Mammary microvascular endothelial cell (primary cell): Measurements from ENCODE around the genes TINAG and BMP5.

DNA sequence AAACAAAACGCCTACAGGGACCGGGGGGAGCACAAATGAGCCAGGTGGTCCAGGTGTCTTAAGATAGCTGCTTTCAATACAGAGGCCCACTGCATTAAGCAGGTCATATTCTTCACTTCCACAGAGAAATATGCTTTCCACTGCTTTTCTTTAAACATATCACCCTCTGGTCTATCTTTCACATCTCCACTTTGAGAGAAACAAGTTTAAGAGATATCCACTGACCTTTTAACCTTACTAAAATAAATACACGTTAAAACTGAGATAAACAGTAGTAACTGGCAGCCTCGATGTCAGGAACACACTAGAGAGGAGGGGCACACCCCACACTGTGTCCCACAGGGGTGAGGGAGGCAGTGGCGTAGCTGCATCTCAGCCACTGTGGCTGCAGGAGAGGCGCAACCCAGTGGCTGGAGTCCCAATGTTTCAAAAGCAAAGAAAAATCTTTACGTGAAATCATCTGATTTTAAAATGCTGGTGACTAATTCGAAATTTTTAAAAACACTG, 54.9 kb downstream of the TRAM2 start:
- RAMPAGE, long total RNA, result no peak

DNA sequence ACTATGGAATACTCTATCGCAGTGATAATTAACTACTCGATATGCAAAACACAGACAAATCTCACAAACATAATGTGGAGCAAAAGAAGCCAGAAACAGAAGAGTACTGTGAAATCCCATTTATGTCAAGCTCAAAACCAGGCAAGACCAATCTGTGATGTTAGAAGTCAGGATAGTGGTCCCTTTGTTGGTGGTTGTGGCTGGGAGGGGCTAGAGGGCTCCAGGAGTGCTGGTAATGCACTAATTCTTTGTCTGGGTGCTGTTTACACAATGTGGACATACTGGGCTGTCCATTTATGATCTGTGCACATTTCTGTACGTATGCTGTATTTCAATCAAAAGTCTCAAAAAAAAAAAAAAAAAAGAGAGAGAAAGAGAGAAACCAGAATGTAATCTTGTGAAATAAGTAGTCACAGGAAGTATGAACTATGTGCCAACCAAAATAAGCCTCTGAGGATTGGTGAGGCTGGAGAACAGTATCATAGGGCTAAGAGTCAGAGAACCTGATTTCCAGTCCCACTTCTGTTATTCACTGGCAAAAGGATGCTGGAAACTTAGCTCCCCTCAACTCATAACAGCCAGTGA, 19.5 kb upstream of the TRAM2 start:
- RAMPAGE, long total RNA, result no peak

GRCh38 chr6:53240736-53241193, 92.1 kb upstream of the GCM1 start:
- RAMPAGE, long total RNA, result no peak

DNA sequence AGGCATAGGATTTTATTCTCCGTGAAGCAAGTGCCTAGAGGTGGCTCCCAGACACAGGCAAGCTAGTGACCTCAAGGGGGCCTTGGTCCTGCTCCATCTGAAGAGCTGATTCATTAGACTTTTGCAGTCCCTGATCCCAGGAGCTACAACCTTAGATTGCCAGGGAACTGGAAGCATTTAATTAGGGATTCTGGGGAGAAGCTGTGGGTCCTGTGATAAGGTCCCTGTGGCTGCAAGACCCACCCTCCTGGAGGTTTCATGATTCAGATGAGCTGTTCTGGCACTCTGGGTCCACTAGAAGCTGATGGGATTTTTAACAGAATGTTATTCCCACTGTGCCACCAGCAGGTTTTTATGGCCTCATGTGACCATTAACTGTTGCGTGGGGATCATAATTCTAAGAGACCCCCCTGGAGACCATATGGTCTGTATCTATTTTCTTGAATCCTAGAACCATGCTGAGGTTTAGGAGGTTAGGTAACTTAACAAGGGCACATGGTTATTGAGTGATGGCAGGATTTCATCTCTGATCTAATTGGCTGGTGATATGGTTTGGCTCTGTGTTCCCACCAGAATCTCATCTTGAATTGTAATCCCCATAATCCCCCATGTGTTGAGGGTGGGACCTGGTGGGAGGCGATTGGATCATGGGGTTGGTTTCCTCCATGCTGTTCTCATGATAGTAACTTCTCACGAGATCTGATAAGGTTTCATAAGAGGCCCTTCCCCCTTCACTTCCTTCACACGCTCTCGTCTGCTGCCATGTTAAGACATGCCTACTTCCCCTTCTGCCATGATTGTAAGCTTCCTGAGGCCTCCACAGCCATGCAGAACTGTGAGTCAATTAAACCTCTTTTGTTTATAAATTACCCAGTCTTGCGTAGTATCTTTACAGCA, 90.3 kb downstream of the ELOVL5 start:
- RAMPAGE, long total RNA, result no peak

- RAMPAGE, long total RNA, result no peak
Observed at GRCh38 chr6:53306529-53307831, 41.8 kb downstream of the ELOVL5 start.

GRCh38 chr6:53361416-53362235, 12.9 kb upstream of the ELOVL5 start:
- RAMPAGE, long total RNA, result no peak

GRCh38 chr6:53465934-53466557, 78.9 kb downstream of the GCLC start:
- RAMPAGE, long total RNA, result no peak

- RAMPAGE, long total RNA, result no peak
Observed at GRCh38 chr6:53532099-53532827, 12.6 kb downstream of the GCLC start.

- RAMPAGE, long total RNA, result no peak
Observed at GRCh38 chr6:53541890-53542286, 3.0 kb downstream of the GCLC start.

GRCh38 chr6:53614123-53614630, 51.4 kb downstream of the KLHL31 start:
- RAMPAGE, long total RNA, result no peak

GRCh38 chr6:53647602-53647801, 18.1 kb downstream of the KLHL31 start:
- RAMPAGE, long total RNA, result no peak

DNA sequence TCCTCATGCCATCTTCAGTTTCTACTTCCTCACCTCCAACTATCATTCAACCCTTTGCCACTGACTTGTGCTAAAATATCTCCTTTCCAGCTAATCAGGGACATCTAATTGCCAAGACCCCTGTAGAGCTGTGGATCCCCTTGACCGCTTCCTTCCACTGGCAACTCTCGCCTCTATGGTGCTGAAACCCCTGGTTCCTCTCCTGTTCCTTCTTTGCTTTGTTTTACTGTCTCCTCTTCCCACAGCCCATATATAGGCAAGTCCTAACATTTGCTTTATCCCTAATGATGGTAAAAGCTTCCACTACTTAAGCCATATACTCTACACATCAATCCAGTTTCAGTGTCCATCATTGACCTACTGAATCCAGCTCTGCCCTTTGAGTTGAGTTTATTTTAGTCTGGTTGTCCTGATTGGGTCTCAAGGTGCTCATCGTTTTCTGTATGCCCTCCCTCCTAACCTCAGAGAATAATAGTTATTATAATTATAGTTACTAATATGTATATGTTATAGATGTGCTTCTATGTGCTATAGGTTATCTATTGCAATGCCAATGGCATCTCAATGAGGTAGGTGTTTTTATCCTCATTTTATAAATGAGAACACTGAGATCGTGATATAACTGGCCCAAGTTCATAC, 28.6 kb upstream of the LRRC1 start:
- RAMPAGE, long total RNA, result no peak

DNA sequence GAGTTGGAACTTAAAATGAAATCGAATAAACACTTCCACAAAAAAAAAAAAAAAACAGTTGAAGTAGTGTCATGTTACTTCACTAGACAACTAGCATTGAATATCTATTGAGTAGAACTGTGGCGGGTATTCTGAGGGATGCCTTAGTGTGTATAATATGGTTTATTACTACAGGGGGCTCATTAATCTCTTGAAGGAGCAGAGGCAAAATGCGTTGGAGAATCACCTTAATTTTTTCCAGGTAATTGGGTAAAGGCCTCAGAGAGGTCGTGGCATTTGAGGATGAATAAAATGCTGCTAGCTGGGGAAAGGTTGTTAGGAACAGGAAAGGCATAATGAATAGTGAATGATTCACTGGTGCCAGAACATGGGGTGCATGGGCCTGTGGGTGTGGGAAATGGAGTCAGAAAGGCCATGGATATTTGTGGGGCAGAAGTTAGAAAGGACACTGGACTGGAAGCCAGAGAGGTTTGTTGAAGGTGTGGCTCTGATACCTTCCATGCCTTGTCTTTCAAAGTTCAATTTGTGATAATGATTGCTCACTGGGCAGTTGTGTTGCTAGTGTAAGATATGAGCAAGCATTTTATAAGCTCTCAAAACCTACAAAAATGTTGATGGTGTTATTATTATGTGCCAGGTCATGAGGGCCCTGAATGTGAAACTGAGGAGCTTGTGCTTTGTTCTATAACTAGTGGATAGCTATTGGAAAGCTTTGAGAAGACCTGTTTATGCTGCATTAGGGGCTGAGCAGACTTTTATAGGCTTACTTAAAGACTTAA, 32.7 kb downstream of the LRRC1 start:
- RAMPAGE, long total RNA, result no peak

GRCh38 chr6:53829580-53830100, 34.8 kb downstream of the LRRC1 start:
- RAMPAGE, long total RNA, result no peak

DNA sequence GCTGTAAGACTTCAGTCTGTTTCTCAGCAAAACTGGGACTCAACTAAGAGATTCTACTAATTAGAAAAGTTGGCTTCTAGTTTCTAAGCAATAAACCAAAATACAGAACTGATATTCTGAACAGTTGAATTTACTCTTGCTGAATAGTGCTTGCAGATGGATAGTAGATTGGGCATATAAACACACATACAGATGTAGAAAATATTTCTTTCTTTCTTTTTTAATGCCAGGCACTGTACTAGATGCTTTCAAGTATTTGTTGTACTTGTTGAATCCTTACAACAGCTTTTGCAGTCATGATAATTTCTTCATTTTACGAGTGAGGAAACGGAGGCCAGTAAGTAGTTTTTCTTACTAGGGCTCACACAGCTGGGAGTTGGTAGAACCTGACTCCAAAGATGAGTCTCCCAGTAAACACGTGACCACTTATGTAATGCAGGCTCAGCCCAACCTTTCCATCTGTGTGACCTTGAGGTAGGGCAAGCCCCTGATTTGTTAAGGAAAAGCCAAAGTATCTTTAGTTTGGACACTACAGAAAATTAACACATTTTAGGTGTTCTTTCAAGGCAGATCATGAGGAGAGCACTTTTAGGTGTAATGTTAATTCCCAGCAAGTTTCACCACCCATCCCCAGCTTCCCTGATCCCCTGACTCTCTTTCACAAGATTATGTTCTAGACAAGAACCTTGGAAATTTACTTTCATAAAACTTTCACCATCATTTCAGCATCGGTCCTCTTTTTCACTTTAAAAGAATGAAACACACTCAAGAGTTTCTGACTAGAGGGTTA, 111.2 kb downstream of the LRRC1 start:
- RAMPAGE, long total RNA, result no peak

DNA sequence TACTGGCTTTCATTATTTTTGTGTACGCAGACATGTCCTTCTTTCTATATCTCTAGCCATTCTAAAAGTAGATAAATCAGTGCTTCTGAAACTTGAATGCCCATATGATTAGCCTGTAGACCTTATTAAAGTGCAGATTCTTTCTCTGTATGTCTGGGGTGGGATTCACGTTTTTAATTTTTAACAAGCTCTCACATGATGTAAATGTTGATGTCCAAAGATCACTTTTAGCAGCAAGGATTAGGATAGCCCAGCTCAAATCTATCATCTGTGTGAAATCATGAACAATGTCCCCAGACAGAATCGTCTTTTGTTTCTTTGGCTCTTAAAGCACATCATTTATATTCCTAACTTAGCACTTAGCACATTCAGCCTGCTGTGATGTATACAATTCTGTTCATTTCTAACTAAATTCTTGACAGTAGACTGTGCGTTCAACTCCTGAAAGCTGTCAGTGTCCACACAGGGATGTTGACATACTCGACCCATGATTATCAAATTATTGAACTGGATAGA, 102.2 kb upstream of the MLIP start:
- RAMPAGE, long total RNA, result no peak

DNA sequence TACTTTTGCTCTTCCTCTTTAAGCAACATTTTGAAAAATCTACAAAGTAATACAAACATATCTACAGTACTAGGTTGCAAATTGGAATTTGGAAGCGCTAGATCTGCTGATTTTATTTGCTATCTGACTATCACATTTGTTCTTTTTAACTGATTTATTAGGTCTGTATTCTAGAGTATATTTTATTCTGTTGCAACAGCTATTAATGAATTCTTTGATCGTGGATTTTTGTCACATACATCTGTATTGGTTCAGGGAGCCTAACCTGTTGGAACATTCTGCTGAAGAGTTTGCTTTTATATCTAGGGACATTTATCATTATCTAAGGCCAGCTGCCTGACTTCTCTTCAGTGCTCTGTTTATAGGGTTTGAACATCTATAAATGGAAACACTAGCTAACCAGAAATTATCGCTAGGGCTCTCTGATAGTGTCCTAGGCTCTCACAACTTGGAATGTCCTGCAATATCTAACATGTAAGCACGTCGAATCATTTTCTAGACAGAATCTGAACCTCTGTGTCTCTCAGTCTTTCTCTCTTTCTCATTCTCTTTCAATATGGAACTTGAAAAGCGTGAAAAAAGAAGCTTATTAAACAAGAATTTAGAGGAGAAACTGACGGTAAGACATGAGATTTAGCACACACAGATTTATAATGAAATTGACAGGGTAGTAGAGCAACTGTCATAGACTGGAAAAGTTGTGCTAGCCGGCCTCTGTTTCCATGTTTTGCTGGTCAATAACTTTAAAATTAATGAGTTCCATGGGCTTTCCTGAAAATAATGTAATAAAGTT, 92.6 kb upstream of the MLIP start:
- RAMPAGE, long total RNA, result no peak

DNA sequence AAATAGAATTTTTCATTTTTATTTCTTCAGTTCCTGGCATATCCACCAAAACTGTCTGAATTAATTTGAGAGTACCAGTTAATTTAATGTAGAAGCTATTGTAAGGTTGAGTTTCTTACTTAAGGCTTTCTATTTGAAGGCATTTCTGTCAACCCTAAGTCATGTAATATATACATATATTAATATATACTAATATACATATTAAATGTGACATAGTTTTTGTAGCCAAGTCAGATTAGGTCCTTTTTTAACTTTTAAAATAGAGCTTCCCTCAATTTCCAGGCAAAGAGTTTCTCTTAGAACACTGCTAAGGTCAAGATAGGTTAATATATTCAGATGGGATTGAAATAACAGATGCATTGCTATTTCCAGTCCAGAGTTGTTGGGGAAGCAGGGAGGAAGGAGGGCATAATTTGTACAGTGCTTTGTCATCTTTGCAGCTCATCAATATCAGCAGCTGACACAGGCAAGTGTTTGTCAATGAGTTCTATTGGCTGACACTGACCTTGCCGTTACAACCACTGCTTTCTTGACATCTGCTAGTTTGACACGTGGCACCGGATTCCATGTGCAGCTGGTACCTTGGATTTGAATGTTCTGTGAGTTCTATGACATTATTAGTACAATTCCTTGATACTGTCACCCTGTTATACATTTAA, 28.1 kb upstream of the MLIP start:
- RAMPAGE, long total RNA, result no peak

GRCh38 chr6:54308308-54308752, at the start of gene TINAG:
Gene TINAG (plus strand): TSS chr6:54308441.
- RAMPAGE, long total RNA, result no peak

GRCh38 chr6:55875251-55875790, at the start of gene BMP5:
Gene BMP5 (minus strand): TSS chr6:55875590.
- RAMPAGE, long total RNA, result no peak